Right cardiac atrium (tissue), 1 donor: ENCODE measurements around a stretch of chr10.

GRCh38 chr10:77943024-77943894, 16.7 kb upstream of the DLG5 start:
- PRO-cap = no peak

- PRO-cap = no peak
Observed at GRCh38 chr10:77989149-77989752, 40.1 kb downstream of the POLR3A start.

DNA sequence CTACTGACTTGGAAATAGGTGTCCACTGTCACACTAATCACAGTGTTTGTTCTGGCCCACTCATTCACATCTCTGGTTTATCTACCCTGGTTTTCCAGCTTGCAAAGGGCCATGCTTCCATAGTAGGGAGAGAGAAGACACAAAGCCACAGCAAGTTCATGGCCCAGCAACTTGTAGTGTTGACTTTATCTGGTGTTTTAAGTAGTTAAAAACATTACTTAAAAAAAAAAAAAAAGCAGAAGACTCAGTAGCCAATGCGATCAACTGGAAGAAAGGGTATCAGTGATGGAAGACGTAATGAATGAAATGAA, 35.1 kb downstream of the POLR3A start:
- PRO-cap = no peak

DNA sequence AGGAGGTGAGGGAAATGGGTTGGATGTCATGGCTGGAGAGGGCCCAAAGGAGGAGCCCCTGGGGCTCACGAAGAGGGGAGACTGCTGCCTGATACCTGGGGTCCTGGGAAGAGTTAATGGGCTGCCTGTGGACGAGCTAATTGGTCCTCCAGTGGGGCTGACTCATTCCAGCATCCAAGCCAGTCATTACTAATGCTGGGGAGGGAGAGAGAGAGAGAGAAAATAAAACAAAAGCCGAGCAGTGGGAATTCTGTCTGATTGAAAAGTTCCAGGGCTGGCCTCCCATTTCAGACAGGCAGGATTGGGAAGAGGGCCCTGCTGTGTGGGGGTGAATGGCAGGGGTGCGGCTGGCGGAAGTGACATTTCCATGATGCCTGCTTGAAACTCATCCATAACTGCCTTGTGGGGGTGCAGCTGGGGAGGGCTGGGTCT, 297.8 kb downstream of the RPS24 start:
- PRO-cap = no peak

DNA sequence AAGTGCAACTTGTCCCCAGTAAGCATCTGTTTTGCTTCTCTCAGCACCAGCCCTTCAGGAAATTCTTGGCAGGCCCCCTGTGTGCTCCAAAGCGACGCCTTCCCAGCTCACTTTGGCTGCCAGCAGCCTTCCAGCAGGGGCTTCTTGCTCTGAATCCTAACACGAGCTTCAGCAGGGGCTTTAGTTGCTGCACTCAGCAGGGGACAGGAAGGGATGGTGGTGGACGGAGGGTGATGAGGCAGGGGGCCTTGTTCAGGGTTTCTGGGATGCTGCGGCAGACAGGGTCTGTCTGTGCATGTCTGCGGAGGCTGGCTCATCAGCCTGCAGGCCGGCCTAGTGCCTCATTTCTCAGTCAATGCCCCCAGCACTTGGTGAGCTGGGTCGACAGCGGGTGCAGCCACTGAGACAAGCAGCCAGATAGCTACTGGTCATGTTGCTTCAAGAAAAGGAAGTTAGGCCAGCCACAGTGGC, 368.3 kb downstream of the RPS24 start:
- PRO-cap = no peak

DNA sequence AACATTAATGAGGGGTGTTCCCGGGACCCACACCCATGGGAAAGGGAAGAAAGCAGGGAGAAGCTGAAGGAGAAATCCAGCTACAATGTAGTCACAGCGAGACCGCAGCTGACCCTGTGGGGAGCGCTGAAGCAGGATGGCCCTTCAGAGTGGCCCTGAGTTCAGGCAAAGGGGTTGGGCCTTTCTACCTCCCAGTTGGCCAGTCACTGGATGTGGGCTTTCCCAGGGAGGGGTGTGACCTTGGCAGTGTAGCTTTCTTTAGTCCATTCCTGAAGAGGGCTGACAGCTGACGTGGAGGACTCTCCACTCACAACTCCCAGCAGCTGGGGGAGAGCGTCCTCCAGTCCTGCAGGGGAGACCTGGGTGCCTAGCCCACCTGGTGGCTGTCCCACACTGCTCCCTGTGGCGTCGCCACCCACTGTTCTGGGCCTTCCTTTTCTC, 324.1 kb upstream of the ZMIZ1 start:
- PRO-cap = no peak

GRCh38 chr10:78775073-78775689, 293.6 kb upstream of the ZMIZ1 start:
- PRO-cap = no peak

DNA sequence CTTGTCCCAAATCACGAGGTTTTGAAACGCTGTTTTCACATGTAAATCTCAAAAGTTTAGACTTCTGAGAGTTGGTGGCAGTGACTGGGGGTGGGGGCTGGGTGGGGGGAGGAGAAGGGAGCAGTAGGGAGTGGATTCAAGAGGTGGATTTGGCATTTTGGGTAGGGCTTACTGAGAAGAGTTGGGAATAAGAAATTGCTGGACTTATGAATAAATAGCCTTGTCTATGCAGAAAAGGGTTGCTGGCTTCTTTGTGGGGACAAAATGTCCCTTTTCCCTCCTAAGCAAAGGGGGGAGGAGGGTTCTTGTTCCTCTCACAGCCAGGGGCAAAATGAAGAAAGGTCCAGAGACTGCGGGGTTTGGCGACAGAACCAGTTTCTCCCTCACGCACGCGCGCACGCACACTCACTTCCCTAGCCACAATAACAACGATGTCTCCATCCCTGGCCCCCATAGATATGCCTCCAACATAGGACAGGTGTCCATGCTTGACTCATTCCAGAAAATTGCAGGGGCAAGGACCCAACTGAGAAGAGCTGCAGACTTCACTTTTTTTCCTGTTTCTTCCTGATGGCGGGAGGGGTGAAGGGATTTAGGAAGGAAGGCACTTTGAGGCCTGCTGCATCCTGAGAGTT, 3.2 kb downstream of the ZMIZ1 start:
- PRO-cap = no peak

- PRO-cap = no peak
Observed at GRCh38 chr10:79077384-79078189, 8.8 kb downstream of the ZMIZ1 start.

GRCh38 chr10:79083783-79084881, 15.4 kb downstream of the ZMIZ1 start:
- PRO-cap = no peak

- PRO-cap = no peak
Observed at GRCh38 chr10:79089024-79090161, 20.6 kb downstream of the ZMIZ1 start.

- PRO-cap = no peak
Observed at GRCh38 chr10:79094436-79095031, 25.8 kb downstream of the ZMIZ1 start.

DNA sequence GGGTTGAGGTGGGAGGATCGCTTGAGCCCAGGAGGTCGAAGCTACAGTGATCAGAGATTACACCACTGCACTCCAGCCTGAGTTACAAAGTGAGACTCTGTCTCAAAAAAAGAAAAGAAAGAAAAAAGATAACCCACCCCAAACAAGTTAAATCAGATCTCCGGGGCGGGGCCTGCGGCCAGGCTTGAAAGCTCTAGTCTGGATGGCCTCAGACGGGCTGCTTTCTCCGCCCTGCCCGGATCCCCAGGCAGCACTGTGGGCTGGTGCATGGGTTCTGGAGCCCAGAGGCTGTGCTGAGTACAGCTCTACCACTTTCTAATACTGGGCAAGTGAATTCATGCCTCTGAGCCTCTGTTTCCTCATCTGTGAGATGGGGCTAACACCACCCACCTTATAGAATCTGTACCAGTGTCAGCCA, 83.6 kb downstream of the ZMIZ1 start:
- PRO-cap = no peak

GRCh38 chr10:79178850-79179152, 110.0 kb downstream of the ZMIZ1 start:
- PRO-cap = no peak

DNA sequence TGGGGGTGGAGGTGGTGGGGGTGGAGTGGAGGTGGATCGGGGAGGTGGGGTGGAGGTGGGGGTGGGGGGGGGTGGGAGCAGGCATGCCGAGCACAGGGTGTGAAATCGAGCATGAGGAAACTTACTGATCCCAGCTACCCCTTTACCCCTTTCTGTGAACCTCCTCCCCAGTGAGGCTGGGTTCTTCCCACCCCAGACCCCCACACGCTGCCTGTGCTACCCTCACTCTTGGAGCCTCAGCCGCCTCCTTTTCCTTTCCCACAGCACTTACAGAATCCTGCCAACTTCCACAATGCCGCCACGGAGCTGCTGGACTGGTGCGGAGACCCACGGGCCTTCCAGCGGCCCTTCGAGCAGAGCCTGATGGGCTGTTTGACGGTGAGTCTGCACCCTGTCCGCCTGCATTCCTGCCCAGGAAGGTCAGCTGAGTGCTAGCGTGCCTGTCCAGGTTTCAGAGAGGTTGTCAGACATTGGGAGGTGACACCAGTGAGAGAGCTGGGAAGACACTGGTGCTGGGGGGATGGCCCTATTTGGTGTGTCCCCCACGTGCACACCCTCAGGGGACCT, 139.1 kb upstream of the PPIF start:
- PRO-cap = no peak

GRCh38 chr10:79230115-79231207, 116.8 kb upstream of the PPIF start:
- PRO-cap = no peak

GRCh38 chr10:79243144-79244211, 103.8 kb upstream of the PPIF start:
- PRO-cap = bidirectional peak, plus-strand start at chr10:79243451, minus-strand start at chr10:79243344; unidirectional peak, minus-strand start at chr10:79243833

- PRO-cap = no peak
Observed at GRCh38 chr10:79248817-79249336, 98.4 kb upstream of the PPIF start.

- PRO-cap = no peak
Observed at GRCh38 chr10:79250092-79250680, 97.1 kb upstream of the PPIF start.

DNA sequence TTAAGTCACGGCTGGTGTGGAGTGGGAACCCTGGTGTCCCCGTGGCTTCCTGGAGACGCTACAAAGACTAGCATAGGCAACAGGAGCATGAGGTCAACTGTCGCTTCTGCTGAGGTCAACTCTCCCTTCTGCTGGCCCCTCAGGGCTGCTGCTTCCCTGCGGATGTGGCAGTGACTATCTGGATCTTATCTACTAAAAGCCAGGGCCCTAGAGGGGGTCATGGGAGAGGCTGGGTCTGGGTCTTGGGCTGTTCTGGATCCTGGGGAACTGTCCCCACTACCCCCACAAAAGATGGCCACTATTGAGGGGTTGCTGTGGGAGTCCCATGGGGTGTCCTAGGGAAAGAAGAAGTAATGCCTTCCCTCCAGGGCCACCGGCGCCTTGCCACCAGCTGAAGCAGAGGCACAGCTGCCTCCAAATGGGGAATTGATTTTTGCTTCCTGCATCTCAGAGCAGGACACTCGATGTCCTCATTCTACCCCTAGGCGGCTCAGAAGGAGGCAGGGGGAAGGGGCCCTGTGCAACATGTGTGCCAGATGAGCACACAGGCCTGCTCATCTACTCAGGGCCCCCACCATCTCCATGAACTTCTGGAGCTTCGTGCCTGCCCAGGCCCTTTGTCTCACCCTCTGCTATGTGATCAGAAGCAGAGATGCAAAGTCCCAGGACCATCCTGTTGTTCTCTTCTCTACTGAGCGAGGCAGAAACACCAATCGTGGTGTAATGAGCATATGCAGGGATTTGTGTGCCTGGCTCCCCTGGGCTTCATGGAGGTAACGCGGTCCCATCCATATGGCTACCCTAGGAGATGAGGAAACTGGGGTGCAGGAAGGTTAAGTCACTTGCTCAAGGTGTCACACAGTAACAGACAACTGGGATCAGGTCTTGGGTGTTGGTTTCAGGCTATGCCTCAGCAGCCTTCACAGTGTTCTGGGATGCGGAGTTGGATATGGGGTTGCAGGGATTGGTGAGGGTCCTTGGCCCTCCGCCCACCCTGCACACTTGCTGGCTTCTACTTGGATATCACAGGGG, 76.4 kb upstream of the PPIF start:
- PRO-cap = no peak